Measurements from ENCODE around the genes ARHGAP36, USP26 and TFDP3.

DNA sequence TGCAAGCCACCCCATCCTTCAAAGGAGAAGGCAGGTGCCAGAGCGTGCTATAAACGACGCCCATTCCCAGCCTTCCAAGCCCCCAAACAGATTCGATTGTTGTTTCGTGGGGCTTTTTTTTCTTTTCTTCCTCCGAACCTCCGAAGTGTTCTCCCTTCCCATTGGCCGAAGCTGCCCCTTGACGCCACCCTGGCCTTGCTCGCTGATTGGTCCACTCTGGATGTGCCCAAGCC is 25.3 kb downstream of the UTP14A start:
- PRO-cap: bidirectional peak, plus-strand start outside the sequence, minus-strand start at position 152 of the sequence
- RAMPAGE, long total RNA, 2 experiments: no peak in any of the 2 experiments

DNA sequence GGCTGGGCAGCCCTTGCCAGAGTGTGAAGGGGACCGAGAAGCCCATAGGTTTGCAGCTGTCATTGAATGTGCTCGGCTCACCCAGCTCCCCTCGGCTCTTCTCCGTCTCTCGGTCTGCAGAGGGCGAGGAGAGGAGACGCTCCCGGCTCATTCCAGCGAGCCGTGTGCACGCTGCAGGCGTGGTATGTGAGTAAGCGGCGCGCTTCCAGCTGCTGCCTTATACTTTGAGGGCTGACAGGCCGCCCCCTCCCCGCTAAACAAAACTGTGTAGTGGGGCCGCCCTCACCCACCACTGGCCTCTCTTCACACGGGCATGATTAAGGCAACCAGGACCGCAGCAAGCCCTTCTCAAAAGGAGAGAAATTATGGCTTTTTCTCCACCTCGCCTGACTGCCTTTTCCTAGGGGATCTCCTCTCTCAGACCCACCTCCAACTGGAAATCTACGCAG is 22.9 kb upstream of the BCORL1 start:
- PRO-cap: no peak
- RAMPAGE, long total RNA, 2 experiments: no peak in any of the 2 experiments

- PRO-cap: no peak
- RAMPAGE, long total RNA, 2 experiments: no peak in any of the 2 experiments
Observed at GRCh38 chrX:130059992-130061143, 49.9 kb downstream of the ELF4 start.

GRCh38 chrX:130124950-130125532 is 14.7 kb upstream of the ELF4 start:
- PRO-cap: no peak
- RAMPAGE, long total RNA, 2 experiments: no peak in any of the 2 experiments

GRCh38 chrX:130256449-130256648 is 12.3 kb downstream of the ZNF280C start:
- PRO-cap: no peak
- RAMPAGE, long total RNA, 2 experiments: no peak in any of the 2 experiments

DNA sequence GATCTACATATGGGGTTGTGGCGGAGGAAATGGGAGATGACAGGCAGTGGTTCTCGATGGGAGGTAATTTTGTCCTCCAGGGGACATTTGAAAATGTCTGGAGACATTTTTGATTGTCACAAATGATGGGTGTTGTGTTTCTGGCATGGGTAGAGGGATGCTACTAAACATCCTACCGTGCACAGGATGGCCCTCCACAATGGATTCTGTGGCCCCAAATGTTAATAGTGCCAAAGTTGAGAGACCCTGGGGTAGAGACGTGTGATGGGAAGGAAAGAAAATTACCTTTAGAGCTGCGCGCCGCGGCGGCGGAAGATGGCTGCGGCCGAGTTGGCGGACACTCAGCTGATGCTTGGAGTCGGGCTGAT is 93.0 kb downstream of the RBMX2 start:
- PRO-cap: no peak
- RAMPAGE, long total RNA, 2 experiments: start-site peak on the plus strand in 1 of 2 experiments, centred at position 298 of the sequence, 7 reads per replicate

- PRO-cap: no peak
- RAMPAGE, long total RNA, 2 experiments: no peak in any of the 2 experiments
Observed at GRCh38 chrX:130550168-130550583, 148.4 kb downstream of the RBMX2 start.

GRCh38 chrX:130750635-130751137 is 152.3 kb downstream of the ENOX2 start:
- PRO-cap: no peak
- RAMPAGE, long total RNA, 2 experiments: no peak in any of the 2 experiments

- PRO-cap: no peak
- RAMPAGE, long total RNA, 2 experiments: no peak in any of the 2 experiments
Observed at GRCh38 chrX:130848405-130848664, 54.7 kb downstream of the ENOX2 start.

DNA sequence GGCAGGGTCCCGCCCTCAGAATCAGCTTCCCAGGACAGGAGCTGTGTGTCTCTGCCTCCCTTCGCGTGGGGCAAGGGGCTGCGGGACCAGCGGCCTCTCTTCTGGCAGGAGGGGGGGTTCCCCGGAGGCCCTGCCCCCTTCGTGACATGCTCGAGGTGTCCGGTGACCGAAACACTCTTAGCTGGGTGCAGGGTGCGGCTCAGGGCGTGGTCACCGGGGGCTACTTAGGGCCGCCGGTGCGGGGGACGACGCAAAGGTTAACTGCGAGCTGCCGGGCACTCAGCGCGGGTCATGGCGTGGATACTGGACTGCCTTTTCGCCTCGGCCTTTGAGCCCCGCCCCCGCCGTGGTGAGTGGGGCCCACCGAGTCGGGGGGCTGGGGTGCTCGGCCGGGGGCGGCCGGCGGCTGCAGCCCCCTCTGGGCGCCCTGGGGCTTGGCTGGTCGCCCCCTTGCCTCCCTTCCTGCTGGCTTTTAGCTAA is at the start of gene ARHGAP36:
Gene ARHGAP36, plus strand, starts transcription at position 251 of the 480 bp plus-strand sequence.
- PRO-cap: no peak
- RAMPAGE, long total RNA, 2 experiments: no peak in any of the 2 experiments

- PRO-cap: no peak
- RAMPAGE, long total RNA, 2 experiments: no peak in any of the 2 experiments
Observed at GRCh38 chrX:131384246-131384563, 95.1 kb upstream of the IGSF1 start.

DNA sequence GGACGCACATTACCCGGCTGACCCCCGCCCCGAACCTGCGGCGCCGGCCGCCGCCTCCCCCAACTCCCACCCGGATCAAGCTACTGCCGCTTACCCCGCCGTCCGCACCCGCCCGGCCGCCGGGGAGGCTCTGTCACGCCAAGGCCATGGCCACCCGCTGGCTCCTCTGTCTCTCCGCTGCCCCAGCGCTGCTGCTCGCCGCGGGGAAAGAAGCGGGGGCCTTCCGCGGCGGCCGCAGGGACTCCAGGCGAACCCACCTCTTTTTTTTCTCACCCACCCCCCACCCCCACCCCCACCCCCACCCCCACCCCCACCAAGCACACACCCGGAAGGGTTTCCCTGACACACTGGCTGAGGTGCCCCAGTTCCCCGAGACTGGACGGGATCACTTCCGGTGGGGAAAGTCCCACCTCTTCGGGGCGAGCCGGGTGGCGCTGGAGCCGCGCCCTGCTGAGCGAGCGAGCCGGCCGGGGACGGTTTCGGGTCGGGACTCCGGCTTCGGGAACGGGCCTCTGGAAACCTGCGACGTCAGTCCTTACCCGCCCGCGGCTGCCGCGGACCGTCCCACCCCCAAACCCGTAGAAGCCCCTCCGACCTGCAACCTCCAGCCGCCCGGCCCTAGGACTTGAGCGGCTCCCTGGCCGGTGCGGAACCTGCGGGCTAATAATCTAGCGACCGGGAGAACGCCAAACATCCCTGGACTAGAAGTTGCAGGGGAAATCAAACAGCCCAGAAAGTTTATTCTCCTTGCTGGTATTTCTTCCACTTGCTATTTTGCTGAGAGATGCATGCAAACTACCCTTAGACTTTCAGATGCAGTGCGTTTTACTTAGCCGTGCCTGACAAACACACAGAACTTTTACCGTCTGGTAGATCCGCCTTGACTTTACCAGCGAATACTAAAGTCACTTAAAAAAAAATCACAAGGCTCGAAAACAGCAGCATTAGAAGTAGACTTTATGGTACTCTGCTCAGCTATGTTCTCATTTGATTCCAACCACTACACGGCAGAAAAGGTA is 1.1 kb downstream of the RAP2C start:
- PRO-cap: bidirectional peak, plus-strand start at position 411 of the sequence, minus-strand start at position 377 of the sequence
- RAMPAGE, long total RNA, 2 experiments: start-site peak on the plus strand in 2 of 2 experiments, centred at positions 430 to 445 of the sequence, 74 to 215 reads per replicate

DNA sequence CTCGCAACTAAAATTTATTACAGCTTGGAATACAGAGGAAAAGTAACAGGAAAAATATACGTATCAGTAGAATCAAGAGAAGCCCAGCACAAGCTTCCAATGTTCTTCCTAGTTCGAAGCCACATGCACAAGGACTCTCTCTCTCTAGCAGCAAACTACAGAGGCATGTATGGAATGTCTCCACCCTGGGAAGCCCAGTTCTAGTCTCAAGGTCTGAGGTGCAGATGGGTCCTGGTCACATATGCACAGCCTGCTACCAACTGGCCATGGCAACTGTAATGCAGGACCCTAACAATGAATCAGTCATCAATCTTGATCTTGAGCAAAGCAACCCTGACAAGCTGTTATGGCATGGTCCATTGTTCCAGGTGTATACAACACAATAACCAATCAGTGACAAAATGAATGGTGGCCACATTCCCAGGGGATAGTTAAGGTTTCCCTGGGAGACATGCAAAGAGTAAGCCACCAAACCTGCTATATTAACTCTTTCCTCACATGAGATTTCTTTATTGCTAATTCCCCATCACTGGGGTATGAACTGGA is 55.8 kb downstream of the MBNL3 start:
- PRO-cap: no peak
- RAMPAGE, long total RNA, 2 experiments: no peak in any of the 2 experiments

GRCh38 chrX:132565117-132565568 is 76.3 kb upstream of the MBNL3 start:
- PRO-cap: no peak
- RAMPAGE, long total RNA, 2 experiments: no peak in any of the 2 experiments

DNA sequence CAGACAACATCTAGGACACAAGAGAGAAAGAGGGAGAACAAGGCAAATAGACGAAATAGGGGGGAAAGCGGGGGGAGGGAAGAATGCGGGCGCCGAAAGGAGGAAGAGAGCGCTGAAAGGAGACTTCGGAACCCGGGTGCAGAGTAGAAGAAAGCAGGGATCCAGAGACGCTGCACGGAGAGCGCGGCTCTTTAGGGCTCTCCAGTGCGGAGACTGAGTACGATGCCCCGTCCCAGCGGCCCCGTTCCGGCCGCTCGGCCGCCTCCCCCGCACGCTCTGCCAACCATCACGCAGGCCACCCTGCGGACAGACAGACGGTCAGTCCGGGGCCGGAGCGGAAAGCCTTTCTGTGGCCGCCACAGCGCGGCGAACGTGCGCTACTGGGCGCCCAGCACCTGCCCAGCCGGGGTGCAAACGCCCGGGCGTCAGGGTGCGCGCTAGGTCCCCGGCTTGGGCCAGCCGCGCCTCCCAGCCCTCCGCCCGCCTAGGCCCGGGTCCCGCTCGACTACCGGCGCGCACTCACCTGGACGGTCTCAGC is 2.1 kb downstream of the HS6ST2 start:
- PRO-cap: no peak
- RAMPAGE, long total RNA, 2 experiments: no peak in any of the 2 experiments

- PRO-cap: no peak
- RAMPAGE, long total RNA, 2 experiments: no peak in any of the 2 experiments
Observed at GRCh38 chrX:133097014-133097444, at the start of gene USP26. USP26 (minus strand) TSS chrX:133097109.

GRCh38 chrX:133218293-133218641 is at the start of gene TFDP3:
TFDP3 (minus strand) TSS chrX:133218354.
- PRO-cap: no peak
- RAMPAGE, long total RNA, 2 experiments: no peak in any of the 2 experiments

GRCh38 chrX:133496048-133496336 is 80.7 kb upstream of the GPC4 start:
- PRO-cap: no peak
- RAMPAGE, long total RNA, 2 experiments: no peak in any of the 2 experiments

GRCh38 chrX:134026397-134027246 is 41.2 kb upstream of the GPC3 start:
- PRO-cap: no peak
- RAMPAGE, long total RNA, 2 experiments: no peak in any of the 2 experiments

DNA sequence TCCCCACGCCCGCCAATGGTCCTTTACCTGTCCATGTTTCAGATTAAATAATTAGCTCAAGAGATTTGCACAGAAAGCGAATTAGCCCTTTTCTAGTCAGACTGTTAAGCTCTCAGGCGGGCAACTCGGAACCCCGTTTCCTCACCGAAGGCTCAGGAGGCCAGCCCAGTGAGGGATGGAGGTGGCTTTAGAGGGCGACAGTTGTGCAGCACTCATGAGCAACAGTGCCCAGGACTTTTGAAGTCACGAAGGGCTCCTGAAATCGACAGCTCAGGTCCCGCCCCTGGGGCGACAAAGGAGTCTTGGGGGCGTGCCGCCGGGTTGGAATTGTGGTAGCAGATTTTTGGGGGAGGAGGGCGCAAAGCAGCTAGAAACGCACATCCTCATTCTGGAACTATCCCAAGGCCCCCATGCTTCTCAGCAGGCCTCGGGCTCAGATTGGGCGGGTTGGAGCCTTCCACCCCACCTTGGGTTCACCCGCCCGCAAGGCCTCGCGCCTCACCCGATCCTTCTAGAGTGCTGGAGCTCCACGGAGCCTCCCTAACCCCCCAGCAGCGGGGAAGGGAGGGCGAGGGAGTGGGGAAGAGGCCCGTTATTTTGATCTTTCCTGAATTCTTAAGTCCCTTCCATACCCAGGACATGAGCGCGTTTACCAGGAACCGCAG is 85.5 kb downstream of the HPRT1 start:
- PRO-cap: no peak
- RAMPAGE, long total RNA, 2 experiments: no peak in any of the 2 experiments